Psoas muscle (tissue), 2 donors: ENCODE measurements around the genes ZNF287 and COPS3.

GRCh38 chr17:16027184-16027717 lies 27.6 kb downstream of the TTC19 start:
- PRO-cap, 2 experiments, result no peak in any of the 2 experiments

- PRO-cap, 2 experiments, result no peak in any of the 2 experiments
Measured at GRCh38 chr17:16213473-16213763, 1.9 kb downstream of the NCOR1 start.

DNA sequence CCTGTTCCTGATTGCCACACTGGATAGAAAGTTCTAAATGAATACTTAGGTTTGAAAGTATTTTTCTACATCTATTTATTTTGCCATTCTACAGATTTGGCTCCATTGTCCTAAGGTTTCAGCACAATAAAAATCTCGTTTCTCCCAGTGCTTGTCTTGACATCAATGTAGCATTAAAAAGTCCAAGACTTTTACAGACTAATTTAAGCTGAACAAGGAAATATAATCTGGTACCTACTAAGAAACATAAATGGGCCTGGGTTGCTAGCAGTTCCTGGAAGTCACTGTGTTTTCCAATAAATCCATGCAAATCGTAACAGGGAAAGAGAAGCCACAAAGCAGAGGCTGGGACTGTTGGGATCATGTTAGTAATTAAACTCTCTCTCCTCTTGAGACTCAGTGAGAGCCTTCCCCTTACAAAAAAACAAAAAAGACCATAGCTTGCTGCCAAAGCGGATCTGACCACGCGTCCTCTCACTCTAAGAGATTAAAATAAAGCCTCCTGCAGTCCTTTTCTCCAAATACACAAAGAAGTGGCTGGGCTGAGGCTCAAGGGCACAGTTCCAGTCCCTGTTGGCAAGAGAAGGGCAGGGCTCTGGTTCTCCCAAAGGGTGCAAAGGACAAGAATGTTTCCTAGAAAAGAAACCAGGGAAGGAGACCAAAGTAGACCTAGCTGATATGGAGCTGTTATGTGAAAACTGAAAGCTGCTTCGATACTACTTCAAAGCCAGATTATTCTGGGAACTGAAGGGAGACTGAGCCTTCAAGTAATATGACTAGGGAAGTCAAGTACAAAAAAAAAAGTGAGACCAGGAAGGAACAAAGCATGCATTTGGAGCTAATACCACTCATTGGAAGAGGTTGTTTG lies 38.5 kb downstream of the PIGL start:
- PRO-cap, 2 experiments, result no peak in any of the 2 experiments

GRCh38 chr17:16416100-16417263 lies 1.1 kb downstream of the TRPV2 start:
- PRO-cap, 2 experiments, result peak in 2 of 2 experiments; most common minus-strand start chr17:16416660 (in 2)

DNA sequence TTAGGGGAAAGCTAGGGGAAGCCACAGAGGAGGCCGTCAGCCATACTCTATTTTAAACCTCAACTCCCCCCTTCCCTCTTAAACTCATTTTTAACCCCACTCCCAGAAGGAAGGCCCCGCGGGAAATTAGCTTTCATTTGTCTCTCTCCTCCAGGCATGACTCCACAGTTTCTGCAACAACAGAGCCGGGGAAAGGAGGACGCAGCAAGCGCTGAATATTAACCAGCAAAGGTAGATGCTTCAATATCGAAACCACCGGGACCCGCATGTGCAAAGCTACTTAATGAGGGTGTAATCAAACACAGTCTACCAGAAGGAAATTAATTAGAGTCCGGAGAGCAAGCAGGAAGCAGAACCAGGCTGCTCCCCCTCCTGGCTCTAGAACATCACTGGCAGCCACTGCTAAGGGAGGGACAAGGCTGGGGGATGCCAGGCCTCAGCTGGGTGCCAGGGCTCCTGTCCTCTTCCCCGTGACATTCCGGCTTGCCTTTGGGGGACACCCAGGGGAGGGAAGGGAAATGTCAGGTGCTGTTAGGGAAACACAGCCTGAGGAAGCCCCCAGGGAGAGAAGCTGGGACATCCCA lies 21.8 kb downstream of the LRRC75A start:
- PRO-cap, 2 experiments, result no peak in any of the 2 experiments

- PRO-cap, 2 experiments, result no peak in any of the 2 experiments
Measured at GRCh38 chr17:16484424-16484650, 7.7 kb downstream of the LRRC75A start.

DNA sequence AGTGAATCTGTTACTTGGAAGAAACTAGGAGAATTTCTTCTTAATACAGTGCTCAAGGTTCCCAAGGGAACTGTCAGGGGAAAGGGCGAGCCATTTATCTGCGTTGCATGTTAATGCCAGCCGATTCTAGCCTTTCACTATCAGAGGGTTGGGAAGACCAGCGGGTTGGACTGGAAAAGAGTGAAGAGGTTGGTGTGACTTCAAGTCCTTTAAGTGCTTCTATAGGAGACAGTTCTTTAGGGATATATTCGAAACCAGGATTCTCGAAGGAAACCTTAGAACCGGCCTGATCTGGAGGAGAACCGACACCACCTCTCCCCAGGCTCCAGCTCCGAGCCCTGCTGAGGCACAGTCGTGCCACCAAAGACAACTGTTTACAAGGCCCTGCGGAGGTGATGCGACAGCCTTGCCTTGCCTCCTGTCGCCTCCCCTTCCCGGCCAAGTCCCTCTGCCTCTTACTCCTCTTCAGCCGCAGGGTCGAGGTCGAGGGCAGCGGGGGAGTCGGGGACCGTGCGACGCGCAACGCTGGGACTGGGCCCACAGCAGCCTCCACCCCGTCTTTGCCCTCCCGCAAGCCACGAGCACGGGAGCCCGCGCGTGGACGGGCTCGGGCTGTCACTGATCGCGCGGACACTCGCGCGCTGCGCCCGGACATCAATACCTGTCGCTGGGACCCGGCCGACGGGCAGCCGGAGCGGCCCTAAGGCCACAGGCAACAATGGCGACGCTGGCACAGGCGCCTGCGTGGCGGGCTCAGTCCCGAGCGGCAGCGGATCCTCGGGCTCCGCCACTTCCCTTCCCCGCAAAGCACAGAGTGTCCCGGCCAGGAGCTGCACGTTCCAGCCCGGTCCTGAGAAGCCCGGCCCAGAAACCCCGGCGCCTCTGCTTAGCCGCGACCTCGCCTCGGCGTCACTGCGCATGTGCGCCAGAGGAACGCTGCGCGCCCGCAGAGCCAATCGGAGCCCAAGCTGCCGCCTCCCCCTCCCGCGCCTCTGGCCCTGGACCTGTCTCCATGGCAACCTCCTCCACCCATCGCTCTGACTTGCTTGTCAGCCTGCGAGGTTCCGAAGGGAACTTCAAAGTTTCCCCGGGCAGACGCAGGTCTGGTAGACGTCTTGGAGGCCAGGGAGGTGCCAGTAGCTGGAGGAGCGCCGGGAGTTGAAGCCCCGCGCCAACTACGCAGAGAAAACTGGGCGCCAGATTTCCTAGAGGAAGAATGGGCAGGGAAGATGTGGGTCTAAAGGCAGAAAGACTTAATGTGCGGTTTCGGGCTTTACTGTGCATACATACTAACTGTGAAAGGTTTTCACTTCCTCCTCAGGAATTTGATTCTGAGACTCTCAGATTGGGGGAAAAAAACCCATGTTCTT lies at the start of gene ZNF287:
ZNF287 (minus strand) TSS at position 914 of the 1,370 bp plus-strand sequence.
- PRO-cap, 2 experiments, result peak in 2 of 2 experiments; most common minus-strand start position 905 of the sequence (in 2)

DNA sequence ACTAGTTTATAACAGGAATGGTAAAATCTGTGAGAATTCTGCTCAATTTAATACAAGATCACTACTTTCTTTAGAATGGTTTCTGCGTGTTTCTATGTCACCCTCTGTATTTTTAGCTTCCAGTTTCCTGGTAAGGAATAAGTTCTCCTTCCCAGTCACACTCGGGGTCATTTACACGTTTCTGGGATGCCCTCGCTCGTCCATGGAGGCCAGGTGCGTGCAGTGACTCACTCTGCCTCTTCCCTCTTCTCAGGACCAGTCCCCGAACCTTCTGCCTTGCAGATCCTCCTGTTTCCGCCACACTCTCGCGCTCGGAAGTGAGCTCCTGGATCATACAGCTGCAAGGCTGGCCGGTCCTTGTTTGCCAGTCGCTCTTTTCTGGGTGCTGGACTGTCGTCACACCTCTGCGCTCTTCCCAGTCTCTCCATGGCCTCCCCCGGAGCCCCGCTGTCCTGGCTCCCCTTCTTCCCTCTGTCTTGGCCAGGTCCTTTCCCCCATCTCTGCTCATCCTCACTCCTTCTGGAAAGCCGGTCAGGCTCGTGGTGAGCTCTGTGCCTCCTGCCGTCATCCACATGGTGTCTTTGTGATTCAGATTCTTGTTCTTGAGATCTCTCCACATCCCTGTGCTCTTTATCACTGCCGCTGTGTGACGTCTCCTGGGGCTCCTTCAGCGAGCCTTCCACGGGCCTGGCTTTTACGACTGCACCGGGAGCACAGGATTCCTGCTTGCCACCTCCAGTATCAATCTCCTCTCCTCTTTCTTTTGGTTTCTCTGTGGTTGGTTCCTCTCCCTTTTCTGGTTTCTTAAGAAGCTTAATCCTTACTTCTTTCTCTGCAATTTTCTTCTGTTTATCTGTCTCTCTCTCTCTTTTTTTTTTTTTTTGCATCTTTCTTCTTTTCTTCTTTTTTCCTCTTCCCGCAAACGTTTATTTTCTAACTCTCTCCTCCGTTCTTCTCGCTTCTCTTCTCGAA lies 55.6 kb downstream of the CCDC144A start:
- PRO-cap, 2 experiments, result no peak in any of the 2 experiments

DNA sequence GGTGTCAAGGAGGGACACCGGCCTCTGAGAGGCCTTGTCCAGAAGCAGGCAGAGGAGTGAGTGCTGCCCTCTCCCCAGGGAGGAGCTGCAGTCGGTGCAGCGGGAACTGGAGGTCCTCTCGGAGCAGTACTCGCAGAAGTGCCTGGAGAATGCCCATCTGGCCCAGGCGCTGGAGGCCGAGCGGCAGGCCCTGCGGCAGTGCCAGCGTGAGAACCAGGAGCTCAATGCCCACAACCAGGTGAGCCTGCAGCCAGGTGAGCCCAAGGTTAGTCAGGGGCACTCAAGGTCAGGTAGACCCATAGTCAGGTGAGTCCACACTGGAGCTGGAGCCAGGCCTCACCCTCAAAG lies 32.3 kb downstream of the PLD6 start:
- PRO-cap, 2 experiments, result no peak in any of the 2 experiments

- PRO-cap, 2 experiments, result peak in 2 of 2 experiments; most common plus-strand start chr17:17281304 (in 1); most common minus-strand start chr17:17281301 (in 2)
Measured at GRCh38 chr17:17281091-17281827, at the start of gene COPS3. Gene COPS3 (minus strand): TSS chr17:17281246.

- PRO-cap, 2 experiments, result no peak in any of the 2 experiments
Measured at GRCh38 chr17:17303450-17304300, 502 bp downstream of the NT5M start.

GRCh38 chr17:17363650-17364914 lies 60.9 kb downstream of the NT5M start:
- PRO-cap, 2 experiments, result no peak in any of the 2 experiments

DNA sequence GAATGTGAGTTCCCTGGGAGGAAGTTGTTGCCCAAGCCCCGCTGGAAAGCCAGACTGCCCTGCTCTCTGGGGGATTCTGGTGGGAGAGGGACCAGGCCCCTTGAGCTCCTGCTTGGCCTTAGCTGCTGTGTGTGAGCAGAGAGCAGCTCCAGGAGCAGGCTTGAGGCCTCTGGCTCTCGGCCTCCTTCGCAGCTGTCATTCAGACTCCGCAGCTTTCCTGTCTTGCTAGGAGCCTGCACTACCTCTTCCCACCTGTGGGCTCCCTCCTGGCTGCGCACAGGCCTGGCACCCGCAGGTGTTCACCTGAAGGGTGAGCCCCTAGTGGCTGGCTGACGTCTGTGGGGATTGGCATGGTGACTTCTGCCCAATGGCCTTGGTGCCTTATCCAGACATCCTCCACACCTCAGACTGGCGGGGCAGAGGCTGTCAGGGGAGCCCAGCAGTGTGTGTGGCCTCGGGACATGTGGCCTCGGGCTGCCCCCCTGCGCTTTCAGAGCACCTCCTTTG lies 84.9 kb downstream of the NT5M start:
- PRO-cap, 2 experiments, result no peak in any of the 2 experiments

DNA sequence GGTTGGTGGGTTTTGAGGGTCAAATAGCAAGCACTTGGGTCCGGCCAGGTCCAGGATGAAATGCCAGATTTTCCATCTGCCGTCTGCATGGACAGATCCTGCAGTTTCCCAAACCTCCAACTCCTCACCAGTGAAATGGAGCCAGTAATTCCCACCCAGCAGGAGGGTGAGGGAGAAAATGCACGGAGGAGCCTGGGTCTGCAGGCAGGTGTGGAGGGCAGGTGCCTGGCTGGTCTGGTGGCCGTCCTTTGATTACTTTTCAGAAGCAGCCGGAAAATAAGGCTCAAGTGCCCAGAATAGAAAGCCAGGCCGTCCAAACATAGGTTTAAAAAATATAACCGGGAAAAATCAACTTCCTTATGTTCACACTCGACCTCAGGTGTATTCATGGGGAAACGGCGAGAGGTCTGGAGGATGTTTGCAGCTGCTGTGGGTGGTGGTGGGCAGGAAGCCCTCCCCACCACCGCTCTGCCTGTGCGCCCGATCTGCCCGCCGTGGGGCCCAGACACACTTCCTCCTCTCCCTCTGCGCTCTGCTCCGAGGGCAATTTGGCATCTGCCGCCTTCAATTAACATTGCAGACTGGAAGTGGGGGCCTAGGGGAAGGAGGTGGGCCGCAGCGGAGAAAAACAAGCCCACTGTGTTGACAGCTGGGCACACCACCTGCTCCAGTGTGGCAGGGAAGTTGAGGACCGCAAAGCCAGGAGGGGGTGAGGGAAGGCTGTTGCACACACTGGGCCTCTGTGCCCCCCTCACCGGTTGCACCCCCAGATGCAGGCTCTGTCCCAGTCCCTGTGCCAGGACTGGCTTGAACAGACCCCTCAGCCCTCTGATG lies 73.1 kb upstream of the MED9 start:
- PRO-cap, 2 experiments, result no peak in any of the 2 experiments

GRCh38 chr17:17490895-17492212 lies 4.8 kb downstream of the RASD1 start:
- PRO-cap, 2 experiments, result no peak in any of the 2 experiments

- PRO-cap, 2 experiments, result no peak in any of the 2 experiments
Measured at GRCh38 chr17:17515457-17516157, 19.4 kb upstream of the RASD1 start.

GRCh38 chr17:17549647-17550525 lies 41.6 kb downstream of the PEMT start:
- PRO-cap, 2 experiments, result no peak in any of the 2 experiments

DNA sequence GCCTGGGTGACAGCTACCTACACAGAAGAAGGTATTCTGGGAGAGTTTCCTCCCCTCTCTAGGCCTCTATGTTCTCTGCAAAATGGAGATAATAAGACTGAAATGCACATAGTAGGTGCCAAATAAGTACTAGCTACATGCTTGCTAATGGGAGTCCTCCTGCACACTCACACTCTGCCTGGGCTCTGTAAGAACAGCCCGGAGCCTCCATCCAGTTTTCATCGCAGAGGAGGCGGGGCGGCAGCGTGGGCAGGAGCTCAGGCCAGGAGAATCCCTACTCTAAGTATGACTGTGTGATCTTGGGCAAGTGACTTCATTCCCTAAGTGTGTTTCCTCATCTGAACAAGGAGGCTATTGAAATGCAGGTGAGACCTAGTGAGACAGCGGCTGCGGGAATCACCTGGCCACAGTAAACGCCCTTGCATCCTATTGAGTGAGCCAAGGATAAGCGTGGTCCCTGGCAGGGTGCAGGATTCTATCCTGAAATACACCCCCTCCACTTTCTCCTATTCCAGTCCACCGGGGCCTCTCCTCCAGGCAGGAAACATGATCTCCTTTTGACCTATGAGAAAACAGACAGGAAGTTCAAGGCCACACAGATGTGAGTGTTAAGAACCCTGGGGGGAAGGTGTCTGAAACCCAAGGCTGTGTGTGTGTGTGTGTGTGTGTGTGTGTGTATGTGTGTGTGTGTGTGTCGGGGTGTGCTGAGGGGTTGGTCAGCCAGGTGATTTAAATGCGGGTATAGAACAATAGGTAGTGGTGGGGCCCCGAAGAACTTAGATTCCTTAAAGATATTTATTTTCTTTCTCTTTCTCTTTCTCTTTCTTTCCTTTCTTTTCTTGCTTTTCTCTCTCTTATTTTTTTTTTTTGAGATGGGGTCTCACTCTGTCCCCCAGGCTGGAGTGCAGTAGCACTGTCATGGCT lies 5.2 kb upstream of the RAI1 start:
- PRO-cap, 2 experiments, result no peak in any of the 2 experiments

DNA sequence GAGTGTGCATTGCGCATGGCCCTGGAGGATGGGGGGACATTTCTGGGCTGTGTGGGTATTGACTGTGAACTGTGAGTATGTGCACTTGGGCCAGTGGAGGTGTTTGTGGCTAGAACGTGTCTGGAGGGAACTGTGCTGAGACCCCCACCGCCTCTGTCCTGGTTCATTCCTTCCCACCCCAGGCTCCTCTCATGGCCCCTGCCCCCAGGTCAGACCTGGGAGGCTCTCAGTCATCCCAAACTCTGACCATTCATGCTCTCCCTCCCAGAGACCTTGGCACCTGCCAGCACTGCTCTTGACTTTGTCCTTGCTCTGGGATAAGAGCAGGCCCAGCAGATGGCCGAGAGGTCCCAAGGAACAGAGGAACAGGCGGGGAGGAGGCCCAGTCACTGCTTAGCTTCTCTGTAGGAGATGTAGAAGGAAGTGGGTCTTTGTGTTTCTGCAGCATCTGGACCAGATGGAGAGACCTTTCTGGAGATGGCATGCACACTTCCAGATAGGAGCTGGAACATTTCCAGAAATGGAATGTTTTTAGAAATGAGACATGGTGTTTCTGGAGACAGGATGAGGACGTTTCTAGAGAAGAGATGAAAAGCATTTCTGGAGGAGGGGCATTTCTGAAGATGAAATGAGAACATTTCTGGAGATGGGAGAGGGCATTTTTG lies 55.0 kb downstream of the RAI1 start:
- PRO-cap, 2 experiments, result no peak in any of the 2 experiments

DNA sequence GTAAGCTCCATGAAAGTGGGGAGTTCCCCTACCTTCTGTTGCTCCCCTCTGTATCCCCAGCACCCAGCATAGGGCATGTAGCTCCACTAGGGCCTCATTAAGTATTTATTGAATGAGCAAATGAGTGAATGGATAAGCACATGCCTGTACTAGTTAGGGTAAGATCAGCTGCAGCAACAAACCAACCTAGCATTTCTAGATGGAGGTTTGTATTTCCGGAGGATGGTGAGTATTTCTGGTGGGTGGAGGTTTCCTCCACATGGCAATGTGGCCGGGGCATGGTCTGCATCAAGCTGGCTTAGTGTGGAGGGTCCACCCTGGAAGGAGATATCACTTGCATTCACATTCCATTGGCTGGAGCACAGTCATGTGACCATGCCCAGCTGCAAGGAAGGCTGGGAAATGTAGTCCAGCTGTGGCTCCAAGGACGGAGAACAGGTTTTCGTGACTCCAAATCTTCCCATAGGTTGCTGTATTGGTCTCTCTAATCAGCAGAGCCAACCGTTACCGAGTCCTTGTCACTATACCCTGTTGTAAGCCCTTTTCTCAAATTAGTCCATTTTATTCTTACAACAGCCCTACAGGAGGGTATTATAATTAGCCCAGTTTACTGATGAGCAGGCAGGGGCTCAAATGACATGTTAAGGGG lies 68.6 kb downstream of the RAI1 start:
- PRO-cap, 2 experiments, result no peak in any of the 2 experiments